Sigmoid colon (tissue), 4 donors: ENCODE measurements around a stretch of chr2.

DNA sequence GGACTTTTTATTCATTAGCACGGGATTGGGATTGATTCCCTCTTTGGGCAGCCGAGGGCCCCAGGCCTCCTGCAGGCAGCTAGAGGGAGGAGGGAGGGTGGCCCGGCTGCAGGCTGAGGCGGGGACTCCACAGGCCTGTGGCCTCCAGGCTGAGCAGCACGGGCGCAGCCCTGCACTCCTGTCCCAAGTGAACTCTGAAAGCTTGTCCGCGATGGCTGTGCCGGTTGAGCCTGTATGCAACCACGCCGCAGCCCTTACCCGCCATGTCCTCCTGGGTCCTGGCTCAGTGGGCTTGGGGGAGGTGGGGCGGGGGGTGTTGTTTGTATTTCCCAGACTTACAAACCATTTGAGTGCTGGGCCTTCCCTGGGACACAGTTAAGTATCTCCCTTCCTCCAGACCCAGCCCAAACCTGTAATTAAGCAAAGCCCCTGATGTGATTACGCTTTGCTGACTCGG, 5.1 kb downstream of the GLI2 start:
- PRO-cap: no peak
- RAMPAGE, long total RNA, 4 experiments: no peak in any of the 4 experiments

- PRO-cap: bidirectional peak, plus-strand start at chr2:120920320, minus-strand start at chr2:120920232
- RAMPAGE, long total RNA, 4 experiments: no peak in any of the 4 experiments
Observed at GRCh38 chr2:120919996-120920388, 184.3 kb downstream of the GLI2 start.

DNA sequence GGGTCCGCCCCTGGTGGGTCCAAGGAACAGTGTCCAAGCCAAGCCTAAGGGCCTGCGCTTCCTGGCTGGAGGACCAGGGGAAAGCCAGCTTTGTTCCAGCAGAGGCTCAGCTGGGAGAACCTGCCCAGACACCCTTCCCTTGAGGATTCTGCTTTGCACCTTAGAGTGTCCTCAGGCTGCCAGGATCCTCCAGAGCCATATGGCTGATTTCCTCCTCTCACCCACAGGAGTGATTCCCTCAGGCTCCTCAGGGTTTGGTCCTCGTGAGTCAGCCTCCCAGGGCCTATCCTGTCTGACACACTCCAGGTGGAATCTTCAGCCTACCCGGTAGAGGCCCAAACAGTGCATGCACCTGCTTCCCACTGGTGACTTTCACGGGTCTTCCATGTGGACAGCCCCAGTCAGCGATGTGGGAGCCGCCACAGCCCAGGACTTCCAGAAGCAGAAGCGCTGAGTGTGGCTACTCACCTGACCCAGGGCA, 73.3 kb downstream of the TFCP2L1 start:
- PRO-cap: no peak
- RAMPAGE, long total RNA, 4 experiments: no peak in any of the 4 experiments

DNA sequence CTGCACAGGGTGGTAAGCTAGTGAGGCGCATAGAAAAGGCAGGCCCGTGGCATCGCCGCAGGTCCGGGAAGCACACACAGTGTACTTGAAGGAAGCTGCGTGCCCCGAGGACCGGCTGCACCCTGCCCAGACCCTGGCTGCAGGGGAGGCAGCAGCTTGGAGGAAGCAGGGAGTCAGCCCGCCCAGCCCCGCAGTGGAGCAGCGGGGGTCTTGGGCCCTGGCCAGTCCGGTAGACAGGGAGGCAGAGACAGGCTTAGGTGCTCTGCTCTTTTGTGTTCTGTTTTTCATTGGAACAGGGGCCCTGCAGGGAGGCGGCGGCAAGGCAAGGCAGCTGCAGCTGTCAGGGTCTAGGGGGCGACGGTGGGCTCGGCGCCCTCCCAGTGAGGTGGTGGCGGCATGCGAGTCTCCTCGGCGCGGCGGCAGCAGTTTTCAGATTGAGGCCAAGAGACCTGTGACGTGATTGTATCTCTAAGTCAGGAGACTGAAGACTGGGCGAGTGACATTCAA, 53.3 kb upstream of the TFCP2L1 start:
- PRO-cap: no peak
- RAMPAGE, long total RNA, 4 experiments: no peak in any of the 4 experiments

DNA sequence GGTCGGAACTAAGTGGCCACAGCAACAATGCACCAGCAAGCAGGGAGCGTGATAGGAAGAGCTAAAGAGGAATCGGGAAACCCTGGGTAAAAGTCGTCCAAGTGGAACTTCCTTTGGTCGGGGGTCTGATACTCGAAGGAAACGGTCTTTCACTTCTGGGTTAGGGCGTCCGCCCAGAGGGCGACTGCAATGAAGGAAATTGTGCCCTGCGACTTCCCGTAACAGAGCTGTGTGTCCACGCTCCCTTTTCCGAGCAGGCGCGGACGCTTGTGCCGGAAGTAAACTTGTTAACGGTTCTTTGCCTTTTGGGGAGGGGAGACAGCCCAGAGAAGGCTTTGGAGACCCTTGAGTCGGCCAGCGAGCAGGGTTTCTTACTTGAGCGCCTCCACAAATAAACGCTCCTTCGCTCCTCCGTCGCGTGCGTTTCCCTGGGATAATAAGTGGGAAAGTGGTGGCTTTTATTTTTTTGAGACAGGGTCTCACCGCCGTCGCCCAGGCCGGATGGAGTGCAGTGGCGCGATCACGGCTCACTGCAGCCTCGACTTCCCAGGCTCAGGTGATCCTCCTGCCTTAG, 651 bp upstream of the CLASP1 start:
- PRO-cap: no peak
- RAMPAGE, long total RNA, 4 experiments: start-site peak on the plus strand in 3 of 4 experiments, centred at positions 281 to 305 of the sequence, 19 to 50 reads per replicate

GRCh38 chr2:122239284-122239700, 483.8 kb downstream of the TSN start:
- PRO-cap: no peak
- RAMPAGE, long total RNA, 4 experiments: no peak in any of the 4 experiments

- PRO-cap: no peak
- RAMPAGE, long total RNA, 4 experiments: no peak in any of the 4 experiments
Observed at GRCh38 chr2:124155173-124155673, 130.1 kb downstream of the CNTNAP5 start.

DNA sequence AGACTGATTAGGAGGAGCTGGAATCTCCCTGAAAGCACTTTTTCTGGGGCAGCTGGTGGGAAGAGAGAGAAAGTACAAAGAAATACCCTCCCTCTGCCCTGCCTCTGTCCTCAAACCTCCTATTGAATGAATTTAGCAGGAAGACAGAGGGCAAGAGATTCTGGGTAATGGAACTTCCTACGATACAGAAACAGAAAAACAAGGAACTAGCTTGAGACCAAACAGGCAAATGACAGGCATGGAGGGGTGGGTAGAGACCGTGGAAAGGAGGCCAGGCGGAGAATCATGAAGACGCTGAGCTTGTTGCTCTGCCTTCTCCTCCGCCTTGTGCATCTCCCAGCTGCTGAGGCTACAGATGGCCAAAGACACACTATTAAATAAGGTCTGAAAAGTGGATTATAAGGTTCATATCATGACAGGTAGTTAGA, 408.3 kb upstream of the GYPC start:
- PRO-cap: no peak
- RAMPAGE, long total RNA, 4 experiments: no peak in any of the 4 experiments

DNA sequence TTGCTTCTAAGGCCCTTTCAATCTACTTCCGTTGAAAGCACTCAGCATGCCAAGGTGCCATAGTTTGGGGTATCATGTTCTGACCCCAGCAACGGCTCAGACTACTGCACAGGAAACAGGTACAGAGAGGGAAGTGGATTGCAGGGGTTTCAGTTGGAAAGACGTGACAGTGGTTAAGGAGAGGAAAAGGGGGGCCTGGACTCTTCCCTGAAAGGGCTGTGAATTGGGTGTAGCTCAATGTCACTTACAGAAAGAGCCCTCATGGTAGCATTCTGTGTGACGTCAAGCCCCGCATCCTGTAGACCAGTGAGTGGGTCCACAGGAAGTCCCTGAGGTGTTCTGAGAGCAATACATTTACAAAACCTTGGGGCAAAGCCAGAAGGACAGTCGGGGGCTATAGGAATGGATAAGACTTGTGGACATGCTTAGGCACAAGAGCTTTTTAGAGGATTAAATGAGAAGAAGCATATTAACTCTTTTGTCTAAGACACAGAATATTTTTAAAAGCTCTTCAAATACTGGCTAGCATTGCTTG, 121.4 kb upstream of the GYPC start:
- PRO-cap: no peak
- RAMPAGE, long total RNA, 4 experiments: no peak in any of the 4 experiments

GRCh38 chr2:126831414-126832040, 67.2 kb upstream of the TEX51 start:
- PRO-cap: no peak
- RAMPAGE, long total RNA, 4 experiments: no peak in any of the 4 experiments

- PRO-cap: no peak
- RAMPAGE, long total RNA, 4 experiments: start-site peak on the minus strand in 1 of 4 experiments, at chr2:127064798-127064928 at its widest, 6 reads per replicate
Observed at GRCh38 chr2:127064484-127065554, 42.1 kb downstream of the BIN1 start.

- PRO-cap: no peak
- RAMPAGE, long total RNA, 4 experiments: no peak in any of the 4 experiments
Observed at GRCh38 chr2:127069701-127070224, 37.2 kb downstream of the BIN1 start.

DNA sequence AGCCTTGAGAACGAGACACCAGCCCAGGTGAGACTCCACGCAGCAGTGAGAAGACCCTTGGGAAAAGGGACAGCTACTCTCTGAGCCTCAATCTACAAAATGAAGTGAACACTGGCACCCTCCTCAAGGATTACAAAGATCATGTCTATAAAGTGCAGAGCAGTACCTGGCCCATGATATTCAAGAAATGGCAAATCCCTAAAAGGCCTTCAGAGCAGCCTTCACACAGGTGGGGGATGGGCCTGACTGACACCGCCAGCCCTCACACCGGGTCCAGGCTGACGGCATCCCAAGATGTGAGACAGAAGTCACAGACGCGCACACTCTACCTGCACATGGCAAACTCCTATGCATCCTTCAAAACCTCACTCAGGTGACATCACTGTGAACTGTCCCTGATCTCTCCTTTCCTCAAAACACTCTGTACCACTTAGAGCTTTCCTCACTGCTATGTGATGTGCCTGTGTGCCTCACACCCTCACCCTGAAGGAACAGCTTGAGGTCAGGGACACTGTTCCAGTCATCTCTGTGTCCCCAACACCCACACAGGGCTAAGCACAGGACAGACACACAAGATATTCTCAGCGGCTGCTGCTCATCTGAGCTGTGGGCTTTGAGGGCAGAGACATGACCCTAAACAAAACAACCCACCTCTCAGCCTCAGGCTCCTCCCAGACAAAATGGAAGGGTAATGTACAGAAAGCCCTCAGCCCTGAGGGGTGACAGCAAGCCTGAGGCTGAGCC, 27.6 kb downstream of the BIN1 start:
- PRO-cap: no peak
- RAMPAGE, long total RNA, 4 experiments: no peak in any of the 4 experiments

DNA sequence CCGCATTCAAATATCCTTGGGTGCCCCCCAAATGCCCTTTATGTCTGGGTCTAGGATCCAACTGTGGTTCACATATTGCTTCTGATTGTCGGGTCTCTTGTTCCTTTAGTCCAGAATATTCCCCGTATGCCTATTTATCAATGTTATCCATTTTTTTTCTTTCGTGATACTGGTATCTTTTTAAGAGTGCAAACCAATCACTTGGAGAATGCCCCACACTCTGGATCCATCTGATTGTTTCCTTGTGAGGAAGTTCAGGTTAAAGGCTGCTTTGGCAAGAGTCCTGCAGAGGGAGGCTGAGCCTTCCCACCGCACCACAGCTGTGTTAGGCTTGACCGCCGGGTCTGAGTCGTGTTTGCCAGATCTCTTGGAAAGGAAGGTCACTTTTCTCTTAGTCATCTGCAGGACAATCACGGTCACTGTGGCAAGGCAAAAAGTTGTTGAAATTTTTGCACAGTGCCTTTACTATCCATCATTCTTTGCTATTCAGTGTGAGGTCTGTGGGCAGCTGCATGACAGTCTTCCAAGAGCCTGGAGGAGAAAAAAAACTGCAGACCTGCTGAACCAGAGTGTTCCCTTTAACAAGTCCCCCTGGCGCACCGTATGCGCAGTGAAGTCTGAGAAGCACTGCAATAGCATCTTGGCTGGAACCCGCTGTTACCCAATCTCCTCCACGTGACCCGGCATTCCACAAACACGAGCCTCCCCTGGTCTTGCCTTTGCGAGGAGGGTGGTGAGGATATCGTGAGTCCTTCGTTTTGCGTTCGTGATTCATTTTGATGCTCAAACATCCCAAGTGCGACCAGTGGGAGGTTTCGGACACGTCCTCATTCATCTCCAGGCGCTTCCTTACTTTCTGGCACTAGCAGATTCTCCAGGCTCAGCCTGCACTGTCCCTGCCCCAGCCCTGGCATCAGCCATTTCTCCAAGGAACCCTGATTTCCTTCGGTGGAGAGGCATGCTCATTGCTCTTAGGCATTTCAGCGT, 23.1 kb downstream of the BIN1 start:
- PRO-cap: no peak
- RAMPAGE, long total RNA, 4 experiments: no peak in any of the 4 experiments

DNA sequence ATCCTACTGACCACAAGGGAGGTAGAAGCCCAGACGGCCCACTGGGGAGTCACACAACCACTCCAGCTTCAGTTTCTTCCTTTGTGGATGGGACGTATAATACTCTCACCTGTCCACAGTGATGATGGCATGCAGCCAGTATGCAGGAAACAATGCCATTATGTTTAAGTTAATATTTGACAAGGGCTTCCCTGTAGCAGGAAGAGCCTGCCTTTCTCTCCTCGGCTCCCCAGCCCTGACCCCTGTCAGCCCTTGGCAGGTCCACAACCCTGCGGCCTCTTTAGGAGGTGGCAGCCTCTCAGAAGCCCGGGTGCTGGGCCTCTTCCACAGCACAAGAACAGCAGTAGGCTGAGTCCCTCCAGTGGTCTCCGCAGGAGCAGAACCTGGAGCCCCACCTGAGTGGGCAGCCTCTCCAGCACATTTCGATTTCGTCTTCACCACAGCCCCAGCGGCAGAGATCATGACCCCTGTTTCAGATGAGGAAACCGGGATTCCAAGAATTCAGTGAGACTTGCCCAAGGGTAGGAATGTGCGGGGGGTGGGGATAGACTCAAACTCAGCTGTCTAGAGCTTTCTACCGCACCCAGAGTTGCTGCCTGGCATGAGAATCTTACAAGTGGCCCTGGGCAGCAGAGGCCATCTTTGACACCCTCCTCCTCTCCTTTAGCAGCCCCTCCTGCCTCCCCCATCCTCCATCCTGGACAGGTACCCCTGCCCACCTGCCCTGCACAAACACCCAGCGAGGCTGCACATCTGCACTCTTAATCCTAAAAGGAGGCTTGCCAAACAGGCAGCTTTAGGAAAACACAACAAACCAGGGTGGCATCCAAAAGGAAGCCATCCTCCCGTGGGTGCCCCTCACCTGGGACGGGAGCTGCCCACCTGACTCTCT, 6.2 kb downstream of the BIN1 start:
- PRO-cap: no peak
- RAMPAGE, long total RNA, 4 experiments: no peak in any of the 4 experiments

GRCh38 chr2:127145274-127146037, 38.5 kb upstream of the BIN1 start:
- PRO-cap: no peak
- RAMPAGE, long total RNA, 4 experiments: no peak in any of the 4 experiments

DNA sequence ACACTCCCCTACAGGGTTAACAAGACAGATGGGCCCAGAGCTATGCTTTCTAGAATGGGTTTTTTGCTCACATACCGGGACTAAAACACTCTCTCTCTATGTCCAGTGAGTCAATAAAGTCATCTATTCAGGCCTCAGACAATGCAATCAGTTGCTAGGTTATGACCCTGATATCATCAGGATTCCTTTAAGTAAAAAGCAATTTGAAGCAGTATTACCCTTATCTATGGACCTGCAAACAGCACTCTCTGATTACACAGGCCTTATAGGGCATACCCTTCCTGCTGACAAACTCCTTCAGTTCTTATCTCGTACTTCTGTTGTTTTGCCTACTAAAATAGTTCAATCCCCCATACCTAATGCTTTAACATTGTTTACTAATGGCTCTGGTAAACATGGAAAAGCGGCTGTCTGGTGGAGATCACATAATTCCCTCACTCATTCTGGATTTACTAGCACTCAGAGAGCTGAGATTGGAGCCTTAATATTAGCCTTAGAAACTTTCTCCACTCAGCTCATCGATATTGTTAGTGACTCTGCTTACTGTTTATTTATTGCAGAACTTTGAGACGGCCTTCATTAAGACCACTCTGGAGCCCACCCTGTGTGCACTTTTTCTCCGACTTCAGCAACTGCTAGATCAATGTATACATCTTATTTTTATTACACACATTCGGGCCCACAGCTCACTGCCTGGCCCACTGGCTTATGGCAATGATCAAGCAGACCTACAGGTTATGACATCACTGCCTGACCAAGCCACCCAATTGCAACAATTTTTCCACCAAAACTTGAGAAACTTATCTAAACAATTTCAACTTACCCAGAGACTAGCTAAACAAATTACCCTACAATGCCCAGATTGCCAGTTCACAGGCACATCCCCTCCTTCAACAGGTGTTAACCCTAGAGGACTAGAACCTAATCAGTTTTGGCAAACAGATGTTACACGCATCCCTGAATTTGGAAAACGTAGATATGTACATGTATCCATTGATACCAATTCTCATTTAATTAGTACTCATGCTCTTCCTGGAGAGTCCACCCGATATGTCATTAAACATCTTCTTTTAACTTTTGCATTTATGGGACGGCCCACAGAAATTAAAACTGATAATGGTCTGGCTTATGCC, 13.7 kb downstream of the MAP3K2 start:
- PRO-cap: no peak
- RAMPAGE, long total RNA, 4 experiments: no peak in any of the 4 experiments

DNA sequence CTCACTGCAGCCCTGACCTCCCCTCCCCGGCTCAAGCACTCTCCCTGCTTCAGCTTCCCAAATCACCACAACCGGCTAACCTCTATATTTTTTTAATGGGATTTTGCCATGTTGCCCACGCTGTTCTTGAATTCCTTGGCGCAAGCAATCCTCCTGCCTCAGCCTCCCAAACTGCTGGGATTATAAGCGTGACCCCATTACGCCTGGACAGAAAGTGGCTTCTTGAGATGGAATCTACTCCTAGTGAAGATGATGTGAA, 3.1 kb downstream of the MAP3K2 start:
- PRO-cap: no peak
- RAMPAGE, long total RNA, 4 experiments: no peak in any of the 4 experiments

DNA sequence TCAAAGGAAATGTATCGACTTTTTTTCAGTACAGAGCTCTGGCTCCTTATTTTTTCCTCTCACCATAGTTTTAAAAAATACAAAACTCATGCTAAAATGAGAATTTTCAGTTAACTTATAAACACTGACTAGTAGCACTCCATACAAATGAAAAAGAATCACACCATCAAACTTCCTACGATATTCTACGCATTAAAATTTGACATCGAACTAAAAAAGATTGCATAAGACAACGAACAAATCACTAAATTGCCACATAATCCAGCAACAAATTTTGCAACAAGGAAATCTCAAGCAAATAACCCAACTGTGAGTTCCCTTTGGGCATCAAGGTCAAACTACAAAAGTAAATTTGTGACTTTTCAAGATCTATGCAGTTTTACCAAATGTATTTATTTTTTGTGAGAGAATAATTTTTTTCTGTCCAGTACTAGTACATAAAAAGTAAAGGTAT, 1.5 kb downstream of the MAP3K2 start:
- PRO-cap: no peak
- RAMPAGE, long total RNA, 4 experiments: no peak in any of the 4 experiments

GRCh38 chr2:127419889-127420384, 1.7 kb downstream of the PROC start:
- PRO-cap: no peak
- RAMPAGE, long total RNA, 4 experiments: no peak in any of the 4 experiments